Measurements from ENCODE around the gene CD81.

- PRO-cap = no peak
Observed at GRCh38 chr11:1908468-1909057, 10.9 kb upstream of the TNNT3 start.

- PRO-cap = no peak
Observed at GRCh38 chr11:1921623-1922070, 2.1 kb downstream of the TNNT3 start.

- PRO-cap = no peak
Observed at GRCh38 chr11:2157344-2157785, 3.6 kb downstream of the INS start.

GRCh38 chr11:2273707-2274183 lies 3.4 kb upstream of the ASCL2 start:
- PRO-cap = no peak

DNA sequence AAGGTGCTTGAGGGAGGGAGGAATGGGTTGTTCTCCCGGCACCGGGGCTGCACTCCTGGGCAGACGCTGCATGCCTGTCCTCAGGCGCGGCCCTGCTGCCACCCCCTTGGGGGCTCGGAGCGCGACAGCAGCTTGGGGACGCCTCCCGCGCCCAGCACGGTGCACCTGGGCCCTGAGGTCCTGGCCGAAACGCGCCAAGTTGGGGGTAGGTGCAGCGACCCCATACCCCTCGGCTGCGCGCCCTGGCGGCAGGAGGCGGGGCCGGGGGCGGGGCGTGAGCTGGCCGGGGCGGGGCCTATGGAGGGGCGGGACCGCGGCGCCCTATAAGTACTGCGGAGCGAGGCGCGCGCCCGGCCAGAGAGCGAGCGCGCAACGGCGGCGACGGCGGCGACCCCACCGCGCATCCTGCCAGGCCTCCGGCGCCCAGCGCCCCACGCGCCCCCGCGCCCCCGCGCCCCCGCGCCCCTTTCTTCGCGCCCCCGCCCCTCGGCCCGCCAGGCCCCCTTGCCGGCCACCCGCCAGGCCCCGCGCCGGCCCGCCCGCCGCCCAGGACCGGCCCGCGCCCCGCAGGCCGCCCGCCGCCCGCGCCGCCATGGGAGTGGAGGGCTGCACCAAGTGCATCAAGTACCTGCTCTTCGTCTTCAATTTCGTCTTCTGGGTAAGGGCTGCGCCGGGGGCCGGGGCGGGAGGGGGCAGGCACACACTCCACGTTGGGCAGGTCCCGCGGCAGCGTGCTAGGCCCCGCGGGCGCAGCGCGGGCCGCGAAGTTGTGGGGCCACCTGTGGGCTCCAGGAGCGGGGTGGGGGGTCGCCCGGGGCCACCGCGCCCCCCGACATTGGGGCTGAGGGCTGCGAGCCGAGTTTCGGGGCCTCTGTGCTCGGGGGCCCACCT lies at the start of gene CD81:
Gene CD81, plus strand, starts transcription at position 353 of the 891 bp plus-strand sequence.
- PRO-cap = unidirectional peak, plus-strand start at position 330 of the sequence; unidirectional peak, plus-strand start at position 353 of the sequence

DNA sequence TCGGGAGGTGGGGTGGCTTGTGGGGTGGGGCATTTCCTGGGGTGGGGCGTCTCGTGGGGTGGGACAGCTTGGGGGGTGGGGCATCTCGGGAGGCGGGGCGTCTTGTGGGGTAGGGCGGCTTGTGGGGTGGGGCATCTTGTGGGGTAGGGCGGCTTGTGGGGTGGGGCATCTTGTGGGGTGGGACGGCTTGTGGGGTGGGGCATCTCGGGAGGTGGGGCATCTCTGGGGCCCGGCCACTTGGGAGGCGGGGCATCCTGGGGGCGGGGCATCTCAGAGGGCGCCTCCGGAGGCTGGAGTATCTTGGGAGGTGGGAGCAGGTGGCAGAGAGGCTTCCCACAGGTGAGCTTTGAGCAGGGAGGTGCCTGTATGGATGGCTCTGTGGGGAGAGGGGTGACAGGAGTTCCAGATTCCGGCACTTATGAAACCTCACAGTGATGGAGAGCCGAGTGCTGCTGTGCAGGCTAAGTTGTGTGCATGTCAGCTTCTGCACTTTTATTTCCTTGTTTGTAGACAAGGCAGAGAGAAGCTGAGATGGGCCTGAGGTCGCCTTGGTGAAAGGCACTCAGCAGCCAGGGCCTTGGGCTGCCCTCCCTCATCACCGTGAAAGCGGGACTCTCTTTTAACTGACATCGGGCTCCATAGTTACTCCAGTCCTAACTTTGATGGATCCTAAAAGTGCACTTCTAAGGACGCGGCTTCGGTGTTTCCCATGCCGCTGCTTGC lies 7.4 kb downstream of the CD81 start:
- PRO-cap = no peak

GRCh38 chr11:2400884-2401123 lies 254 bp downstream of the TSSC4 start:
- PRO-cap = no peak

DNA sequence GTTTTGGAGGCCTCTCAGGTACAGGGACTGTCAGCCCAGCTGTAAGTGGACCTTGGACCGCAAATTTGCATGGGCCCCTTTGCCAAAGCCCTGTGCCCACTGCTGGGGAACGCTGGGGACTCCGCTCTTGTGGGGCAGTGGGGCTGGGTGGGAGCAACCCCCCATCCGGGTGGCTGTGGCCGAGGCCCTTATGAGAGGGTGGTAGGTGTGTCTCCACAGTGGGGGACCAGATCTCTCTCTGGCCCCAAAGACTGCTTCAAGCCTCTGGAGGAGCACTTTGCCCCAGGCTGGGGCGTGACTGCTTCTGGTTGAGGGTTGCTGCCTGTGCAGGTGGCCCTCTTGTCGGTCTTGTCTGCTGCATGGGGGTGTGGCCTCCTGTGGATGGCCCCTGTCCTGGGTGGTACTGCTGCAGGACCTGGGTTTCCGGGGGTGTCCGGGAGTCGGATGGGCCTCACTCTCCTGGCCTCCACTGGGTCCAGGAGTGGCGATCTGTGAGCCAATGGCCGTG lies 15.8 kb downstream of the KCNQ1 start:
- PRO-cap = no peak

DNA sequence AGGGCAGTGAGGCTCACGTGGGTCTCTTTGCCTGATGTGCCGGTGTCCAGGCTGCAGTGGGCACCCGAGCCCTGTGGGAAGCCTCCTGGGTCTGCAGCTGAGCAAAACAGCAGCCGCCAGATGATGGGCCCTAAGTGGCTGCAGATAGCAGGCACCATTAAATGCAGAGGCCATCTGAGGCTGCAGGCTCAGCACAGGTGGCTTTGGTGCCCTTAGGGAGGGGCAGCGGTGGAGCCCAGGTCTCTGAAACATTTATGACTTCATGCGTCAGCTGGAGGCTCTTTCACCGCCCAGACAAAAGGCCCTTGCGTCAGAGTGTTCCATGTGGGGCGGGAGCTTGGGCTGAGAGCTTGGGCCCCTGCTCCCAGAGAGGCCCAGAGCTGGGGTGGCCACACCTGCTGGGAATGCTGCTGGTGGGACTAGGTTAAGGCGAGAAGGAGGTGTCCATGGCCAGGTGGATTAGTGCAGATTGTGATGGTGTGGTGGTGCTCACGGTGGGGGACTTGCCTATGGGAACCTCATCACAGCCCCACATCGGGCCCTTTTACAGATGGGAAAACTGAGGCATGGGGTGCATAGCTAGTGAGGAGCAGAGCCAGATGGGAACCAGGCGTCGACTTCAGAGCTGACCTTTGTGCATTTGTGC lies 29.7 kb downstream of the KCNQ1 start:
- PRO-cap = no peak

- PRO-cap = unidirectional peak, minus-strand start at chr11:2533034
Observed at GRCh38 chr11:2532675-2533622, 88.1 kb downstream of the KCNQ1 start.

GRCh38 chr11:2649940-2650719 lies 205.3 kb downstream of the KCNQ1 start:
- PRO-cap = no peak

DNA sequence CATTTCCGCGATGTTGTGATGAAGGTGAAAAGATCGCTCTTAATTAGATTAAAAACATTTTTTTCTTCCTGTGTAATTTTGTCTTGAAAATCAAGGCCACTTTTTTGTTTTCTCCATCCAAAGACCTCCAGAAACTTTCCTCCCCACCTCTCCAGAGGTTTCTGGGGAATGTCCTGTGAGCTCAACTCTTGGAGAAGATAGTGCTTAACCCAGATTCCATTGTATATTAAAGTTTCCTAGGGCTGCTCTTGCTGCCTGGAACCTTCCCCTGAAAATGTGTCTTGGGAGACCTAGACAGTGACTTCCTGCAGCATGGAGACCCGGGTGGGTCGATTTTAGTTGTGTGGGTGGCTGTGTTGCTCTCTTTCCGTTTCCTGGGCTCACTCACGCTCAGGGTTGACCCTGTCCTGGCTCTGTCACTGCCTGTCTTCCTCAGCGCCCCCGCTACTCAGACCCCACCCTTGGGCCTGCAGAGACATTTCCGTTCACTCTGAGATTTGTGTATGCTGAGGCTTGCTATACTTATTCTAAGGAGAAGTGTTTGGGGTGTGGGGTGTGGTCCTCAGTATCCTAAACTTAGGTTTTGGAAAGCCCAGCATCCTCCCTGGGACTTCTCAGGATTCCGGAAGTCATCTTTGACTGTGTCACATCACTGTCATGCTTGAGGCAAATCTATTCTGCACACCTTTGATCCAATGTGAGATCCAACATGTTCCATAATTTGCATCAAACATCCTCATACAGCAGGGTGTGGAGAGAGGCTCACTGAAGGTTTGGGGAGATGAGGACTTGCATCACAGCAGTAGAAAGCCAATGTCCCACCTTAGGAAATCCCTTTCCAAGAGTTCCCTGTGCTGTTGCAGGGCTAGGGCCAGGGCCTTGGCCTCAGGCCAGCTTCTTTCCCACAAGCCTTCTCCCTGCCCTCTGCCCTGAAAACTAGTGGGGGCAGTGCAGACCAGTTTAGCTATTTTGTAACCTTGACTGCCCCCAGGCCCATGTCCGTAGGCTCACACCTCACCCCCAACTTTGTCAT lies 207.8 kb downstream of the KCNQ1 start:
- PRO-cap = no peak

- PRO-cap = no peak
Observed at GRCh38 chr11:2696211-2696823, 189.3 kb downstream of the CDKN1C start.

GRCh38 chr11:2741798-2742201 lies 143.8 kb downstream of the CDKN1C start:
- PRO-cap = no peak

GRCh38 chr11:2807192-2807705 lies 78.3 kb downstream of the CDKN1C start:
- PRO-cap = bidirectional peak, plus-strand start at chr11:2807600, minus-strand start at chr11:2807456

DNA sequence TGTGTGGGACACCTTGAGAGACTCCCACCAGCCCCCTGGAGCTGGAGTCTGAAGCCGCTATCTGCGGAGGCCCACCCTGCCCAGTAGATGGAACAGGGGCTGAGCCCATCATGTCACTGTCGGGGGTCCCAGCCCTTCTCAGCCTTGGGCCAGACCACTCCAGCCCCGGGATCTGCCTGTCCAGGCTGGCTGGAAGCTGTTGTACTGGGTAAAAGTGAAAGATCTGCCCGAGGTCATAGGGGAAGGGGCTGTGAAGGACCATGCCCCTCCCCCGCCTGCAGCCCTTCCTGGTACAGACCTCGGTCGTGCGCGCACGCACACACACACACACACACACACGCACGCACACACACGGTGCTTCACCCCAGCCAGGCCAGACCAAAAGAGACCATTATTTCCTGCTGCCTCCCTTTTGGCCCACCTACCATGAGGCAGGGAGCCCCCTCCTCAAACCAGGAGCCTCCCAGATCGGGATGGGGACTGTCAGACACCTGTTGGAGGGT lies 1.0 kb upstream of the CDKN1C start:
- PRO-cap = no peak

DNA sequence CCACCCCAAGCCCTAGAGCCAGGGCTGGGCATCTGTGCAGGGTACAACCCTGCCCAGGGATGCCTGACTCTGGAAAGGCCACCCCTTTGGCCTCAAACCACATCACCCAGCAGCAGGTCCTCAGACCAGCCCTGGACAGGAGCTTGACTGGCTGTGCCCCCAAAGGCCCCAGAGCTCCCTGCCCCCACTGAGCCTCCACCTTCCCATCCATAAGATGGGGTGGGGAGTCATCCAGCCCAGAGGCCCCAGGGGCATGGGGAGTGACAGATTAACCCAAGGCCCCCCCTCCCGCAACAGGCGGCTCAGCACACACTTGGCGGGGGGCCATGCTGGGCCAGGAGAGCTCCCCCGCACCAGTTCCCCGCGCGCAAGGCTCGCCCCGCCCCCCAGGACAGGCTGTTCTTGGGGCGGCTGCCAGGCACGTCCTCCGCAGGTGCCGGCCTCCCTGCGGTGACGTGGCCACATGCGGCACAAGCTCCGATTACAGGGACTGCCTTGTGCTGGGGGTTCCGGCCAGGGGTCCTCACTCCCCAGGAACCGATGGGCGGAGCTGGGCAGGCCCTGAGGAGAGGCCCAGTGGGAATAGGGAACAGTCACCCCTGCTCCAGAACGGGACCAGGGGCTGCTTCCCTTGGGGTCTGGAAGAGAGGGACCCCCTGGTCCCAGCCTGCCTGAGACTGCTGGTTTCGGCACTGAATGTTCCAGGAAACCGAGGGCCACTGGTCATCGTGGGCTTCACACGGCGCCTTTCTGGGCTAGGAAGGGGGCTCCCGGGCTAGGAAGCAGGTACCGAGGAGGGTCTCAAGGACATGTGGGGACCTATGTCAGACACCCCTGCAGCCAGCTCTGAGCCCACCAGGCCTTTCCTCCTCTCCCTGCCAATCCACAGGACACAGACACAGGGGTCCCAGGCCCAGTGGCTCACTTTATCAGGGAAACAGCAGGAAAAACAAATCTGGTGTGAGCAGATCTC lies 5.1 kb upstream of the CDKN1C start:
- PRO-cap = no peak

DNA sequence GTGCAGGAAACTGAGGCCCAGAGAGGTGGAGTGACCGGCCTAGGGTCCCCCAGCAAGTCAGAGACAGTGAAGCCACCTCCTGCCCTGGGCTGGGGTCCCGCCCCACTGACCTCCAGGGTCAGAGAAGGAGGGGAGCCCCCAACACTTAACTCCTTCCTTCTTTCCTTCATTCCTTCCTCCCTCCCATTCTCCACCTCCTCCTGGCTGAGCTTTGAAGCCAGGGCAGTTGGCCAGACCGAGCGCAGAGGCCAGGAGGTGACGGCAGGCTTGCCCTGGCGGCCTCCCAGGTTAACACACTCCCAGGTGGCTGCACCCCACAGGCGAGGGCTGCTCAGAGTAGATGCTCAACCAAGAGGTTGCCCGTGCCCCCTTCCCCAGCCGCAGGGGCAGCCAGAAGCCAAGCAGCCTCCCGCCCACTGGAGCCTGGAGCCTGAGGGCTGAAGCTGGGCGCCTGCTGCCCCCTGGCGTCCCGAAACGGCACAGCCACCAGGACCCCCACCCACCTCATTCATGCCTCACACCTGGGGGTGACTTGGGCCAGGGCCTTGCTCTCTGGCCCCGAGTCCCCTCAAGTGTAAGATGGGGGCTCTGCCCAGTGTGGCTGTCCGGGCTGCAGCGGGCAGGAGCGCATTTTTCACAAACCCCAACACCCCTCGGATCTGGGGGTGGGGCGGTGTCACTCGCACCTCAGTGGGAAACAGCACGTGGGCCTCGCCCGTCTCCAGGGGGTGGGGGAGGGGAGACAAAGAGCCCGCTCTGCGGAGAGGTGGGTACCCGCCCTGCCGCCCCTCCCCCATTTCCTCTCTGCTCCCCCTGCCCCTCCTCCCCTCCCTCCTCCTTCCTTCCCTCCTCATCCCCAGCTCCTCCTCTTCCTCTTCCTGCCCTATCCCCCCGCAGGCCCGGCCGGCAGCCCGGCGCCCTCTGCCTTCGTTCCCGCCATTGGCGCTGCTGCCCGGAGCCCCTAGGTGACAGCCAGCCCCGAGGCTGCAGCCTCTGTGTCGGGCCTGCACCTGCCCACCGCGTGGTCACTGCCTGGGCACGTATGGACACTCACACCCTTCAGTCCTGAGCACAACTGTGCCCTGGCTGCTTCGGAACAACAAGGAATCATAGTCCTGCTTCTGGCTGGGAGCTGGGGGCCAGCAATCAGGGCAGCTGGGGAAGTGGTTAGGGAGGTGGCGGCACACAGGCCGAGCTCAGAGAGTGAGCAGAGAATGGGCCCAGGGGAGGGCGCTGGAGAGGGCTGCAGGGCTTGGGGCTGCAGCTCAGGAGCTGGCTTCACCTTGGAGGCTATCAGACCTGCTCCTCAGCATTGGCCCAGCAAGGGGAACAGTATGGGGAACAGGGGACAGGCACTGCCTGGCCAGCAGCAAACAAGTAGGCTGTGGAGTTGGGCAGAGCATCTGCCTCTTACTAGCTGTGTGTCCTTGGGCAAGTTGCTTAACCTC lies 6.7 kb upstream of the CDKN1C start:
- PRO-cap = bidirectional peak, plus-strand start at position 886 of the sequence, minus-strand start at position 806 of the sequence

GRCh38 chr11:2909257-2909938 lies 7.3 kb downstream of the SLC22A18 start:
- PRO-cap = no peak

DNA sequence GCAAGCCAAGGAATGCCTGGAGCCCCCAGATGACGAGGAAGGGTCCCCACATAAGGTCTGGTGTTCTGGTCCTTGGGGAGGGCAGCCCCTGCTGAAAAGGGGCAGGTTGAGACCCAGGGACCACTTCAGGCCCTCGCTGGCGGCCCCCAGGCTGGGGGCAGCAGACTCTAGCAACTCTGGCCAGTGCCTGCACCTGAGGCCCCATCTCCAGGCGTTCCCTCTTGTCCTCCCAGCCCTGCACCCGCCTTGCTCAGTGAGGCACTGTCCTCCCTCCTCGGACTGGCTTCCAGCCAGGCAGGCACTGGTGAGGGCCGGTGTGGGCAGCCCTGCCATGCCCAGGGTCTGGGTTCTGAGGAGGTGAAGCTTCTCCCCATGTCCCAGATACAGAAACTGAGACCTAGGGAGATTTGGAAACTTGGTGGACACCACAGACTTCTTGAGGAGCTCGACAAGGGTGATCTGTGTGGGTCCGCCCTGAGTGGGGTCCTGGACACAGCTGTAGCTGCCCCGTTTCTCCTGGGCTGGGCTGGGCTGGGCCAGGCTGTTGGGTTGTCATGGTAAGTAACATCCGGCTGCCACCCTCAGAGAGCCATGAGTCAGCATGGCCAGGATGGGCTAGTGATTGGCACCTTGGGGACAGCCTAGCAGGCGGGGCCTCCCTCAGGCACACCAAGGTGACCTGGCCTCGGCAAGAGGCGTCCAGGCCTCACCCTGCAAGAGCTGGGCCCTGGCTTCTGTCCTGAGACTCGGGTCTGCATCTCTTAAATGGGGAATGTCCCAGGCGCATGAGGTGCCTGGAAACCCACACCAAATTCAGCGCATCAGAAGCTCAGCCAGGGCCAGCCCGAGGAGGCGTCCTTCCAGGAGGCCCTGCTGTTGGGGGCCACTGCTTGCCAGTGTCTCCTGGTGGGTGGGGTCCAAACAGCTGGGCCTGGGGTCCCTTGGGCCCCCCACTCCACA lies 11.2 kb upstream of the PHLDA2 start:
- PRO-cap = no peak